Heart (tissue), 3 donors: ENCODE measurements around a stretch of chr21.

GRCh38 chr21:17783795-17784487 is 35.2 kb downstream of the C21orf91 start:
- RAMPAGE, long total RNA, 2 experiments, result no peak in any of the 2 experiments

- RAMPAGE, long total RNA, 2 experiments, result no peak in any of the 2 experiments
These were observed 25.7 kb downstream of the C21orf91 start for GRCh38 chr21:17793097-17794294.

GRCh38 chr21:17795007-17795657 is 24.0 kb downstream of the C21orf91 start:
- RAMPAGE, long total RNA, 2 experiments, result no peak in any of the 2 experiments

- RAMPAGE, long total RNA, 2 experiments, result no peak in any of the 2 experiments
These were observed 40.0 kb upstream of the TMPRSS15 start for GRCh38 chr21:18443448-18444077.

GRCh38 chr21:22342855-22343273 is 1344.7 kb downstream of the NCAM2 start:
- RAMPAGE, long total RNA, 2 experiments, result no peak in any of the 2 experiments

GRCh38 chr21:23968612-23969392 is 1638.5 kb downstream of the MRPL39 start:
- RAMPAGE, long total RNA, 2 experiments, result no peak in any of the 2 experiments

- RAMPAGE, long total RNA, 2 experiments, result no peak in any of the 2 experiments
These were observed 149.8 kb downstream of the MRPL39 start for GRCh38 chr21:25457377-25457935.

DNA sequence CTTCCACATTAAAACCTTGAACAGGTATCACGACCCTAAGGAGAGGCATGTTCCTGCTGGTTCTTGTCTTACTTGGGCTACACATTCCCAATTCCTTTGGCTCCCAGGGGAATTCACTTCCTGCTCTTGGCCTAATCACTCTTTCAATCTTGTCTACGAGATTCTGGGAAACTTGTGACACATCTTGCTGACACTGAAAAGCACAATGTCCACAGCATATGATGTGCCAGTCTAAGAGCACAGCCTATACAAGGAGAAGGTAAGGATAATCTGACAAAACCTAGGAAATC is 163.9 kb downstream of the GABPA start:
- RAMPAGE, long total RNA, 2 experiments, result no peak in any of the 2 experiments

DNA sequence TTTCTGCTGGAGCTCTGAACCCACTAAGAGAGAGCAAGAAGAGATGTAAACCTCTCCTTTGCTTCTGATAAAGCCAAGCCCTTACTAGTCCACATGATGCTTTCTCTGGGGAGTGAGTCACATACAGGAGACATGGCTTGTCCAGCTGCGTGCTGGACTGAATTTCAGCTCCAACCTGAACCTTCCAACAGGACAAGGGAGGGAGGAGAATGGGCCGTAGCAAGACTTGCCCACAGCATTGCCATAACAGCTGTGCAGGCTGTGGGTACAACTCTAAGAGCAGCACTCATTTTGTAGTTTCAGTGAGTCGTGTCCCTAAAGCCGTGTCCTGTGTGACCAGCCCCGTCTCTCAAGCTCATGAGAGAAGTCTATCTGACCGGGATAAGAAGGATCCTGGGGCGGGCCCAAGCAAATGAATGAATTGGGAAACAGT is 195.1 kb downstream of the GABPA start:
- RAMPAGE, long total RNA, 2 experiments, result no peak in any of the 2 experiments

DNA sequence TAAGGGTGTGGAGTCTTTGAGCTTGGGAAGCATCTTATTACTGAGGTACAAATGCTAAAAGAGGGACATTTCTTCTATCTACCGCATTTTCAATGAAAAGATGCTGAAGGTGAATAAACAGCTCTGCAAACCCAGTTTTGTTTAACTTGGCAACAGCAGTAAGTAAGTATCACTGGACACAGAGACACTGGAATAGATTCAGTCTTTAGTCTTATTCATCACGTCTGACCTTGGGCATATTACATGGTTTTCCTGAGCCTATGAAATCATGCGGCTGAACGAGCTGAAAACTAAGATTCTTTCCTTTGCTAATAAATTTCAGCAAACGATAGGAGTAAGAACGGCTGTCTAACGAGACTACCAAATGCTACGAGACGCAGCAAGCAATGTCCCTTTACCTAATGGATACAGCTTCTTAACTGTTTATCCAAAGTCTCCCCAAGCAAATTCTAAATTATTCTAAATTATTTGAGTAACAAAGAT is 207.4 kb downstream of the GABPA start:
- RAMPAGE, long total RNA, 2 experiments, result no peak in any of the 2 experiments

GRCh38 chr21:26167908-26168628 is 2.5 kb downstream of the APP start:
- RAMPAGE, long total RNA, 2 experiments, result no peak in any of the 2 experiments

DNA sequence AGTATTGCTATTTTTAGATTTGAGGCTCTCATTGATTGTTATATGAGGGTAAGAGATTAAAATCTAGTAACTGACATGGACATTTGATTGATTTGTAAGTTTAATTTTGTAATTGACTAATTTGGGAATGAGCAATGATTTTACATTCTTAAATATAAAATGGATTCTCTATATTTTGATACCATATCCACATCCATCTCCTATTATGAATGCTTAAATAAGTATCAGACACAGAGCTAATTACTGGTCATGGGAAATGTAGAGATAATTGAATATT is 120.4 kb downstream of the CYYR1 start:
- RAMPAGE, long total RNA, 2 experiments, result no peak in any of the 2 experiments

- RAMPAGE, long total RNA, 2 experiments, result no peak in any of the 2 experiments
These were observed 9.1 kb downstream of the CYYR1 start for GRCh38 chr21:26563862-26564555.

DNA sequence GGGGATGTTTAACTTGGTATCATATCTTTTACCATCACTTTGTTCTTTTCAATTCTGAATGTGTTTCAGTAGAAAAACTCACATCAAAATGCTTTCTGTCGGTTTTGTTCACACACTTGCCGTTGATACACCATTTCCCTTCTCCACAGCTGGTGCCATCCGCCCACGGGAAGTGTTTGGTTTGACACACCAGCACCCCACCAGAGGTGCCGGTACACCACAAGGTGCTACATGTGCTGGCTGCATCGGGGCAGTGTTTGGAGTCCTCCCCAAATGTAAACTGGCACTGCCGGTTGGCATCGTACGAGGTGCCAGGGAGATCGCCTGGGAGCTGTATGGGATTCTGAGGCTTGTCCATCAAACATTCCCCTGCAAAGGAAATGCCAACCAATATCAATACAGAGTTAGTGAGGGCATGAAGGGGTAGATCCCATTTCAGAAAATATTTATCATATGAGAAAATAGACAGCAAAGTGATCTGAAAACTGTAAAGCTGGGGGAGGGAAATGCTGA is 5.0 kb downstream of the ADAMTS1 start:
- RAMPAGE, long total RNA, 2 experiments, result no peak in any of the 2 experiments

DNA sequence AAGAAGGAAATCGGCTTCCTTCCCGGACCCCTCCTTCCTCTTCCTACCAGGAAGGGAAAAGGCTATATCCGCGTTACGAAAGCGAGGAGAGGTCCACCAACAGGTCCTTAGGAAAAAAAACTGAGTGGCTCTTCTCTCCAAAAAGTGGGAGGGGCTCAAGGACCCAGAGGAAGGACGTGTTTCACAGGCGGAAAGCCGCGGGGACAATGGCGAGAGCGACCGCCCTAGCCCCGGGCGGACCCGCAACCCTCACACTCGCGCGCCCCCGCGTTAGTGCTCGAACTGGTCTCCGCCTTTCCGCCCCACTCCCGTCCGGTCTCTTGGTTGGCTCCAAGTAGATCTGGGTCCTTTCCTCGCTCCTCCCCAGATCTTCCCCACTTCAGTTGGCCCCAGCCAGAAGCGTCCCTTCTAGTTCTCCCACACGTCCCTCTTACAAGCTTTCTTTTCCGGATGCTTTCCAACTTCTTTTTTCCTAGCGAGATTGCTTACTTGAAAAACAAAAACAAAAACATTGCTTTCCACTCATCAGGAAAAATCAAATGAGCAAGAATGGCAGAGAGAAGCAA is 1.3 kb upstream of the ADAMTS1 start:
- RAMPAGE, long total RNA, 2 experiments, result no peak in any of the 2 experiments

- RAMPAGE, long total RNA, 2 experiments, result no peak in any of the 2 experiments
These were observed 2.5 kb downstream of the ADAMTS5 start for GRCh38 chr21:26964174-26964942.

- RAMPAGE, long total RNA, 2 experiments, result no peak in any of the 2 experiments
These were observed 481.5 kb upstream of the ADAMTS5 start for GRCh38 chr21:27448415-27448769.

DNA sequence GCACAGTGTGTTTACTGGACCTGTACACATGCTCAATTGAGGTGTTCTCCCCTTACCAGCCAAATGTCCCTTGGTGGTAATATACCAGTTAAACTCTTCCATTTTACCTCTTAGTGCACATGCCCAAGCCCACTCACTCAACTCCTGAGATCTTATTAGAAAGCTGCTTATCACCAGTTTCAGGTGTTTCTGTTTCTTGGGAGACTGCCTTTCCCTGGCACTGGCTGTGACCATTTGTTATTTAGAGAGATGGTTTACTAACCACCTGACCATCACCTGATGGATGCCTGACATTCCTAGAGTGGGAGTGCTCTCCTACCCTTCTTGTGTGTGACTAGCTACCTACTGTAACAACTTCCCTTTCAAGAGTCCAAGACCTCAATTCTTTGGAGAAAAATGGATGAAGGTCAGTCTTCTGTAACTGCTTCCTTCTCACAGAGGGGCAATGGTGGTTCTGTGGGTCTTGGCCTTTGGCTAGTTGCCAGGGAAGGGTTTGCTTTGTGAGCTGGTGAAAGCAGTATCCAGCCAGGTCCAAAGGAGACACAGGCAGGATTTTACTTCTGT is 755.2 kb upstream of the ADAMTS5 start:
- RAMPAGE, long total RNA, 2 experiments, result no peak in any of the 2 experiments

DNA sequence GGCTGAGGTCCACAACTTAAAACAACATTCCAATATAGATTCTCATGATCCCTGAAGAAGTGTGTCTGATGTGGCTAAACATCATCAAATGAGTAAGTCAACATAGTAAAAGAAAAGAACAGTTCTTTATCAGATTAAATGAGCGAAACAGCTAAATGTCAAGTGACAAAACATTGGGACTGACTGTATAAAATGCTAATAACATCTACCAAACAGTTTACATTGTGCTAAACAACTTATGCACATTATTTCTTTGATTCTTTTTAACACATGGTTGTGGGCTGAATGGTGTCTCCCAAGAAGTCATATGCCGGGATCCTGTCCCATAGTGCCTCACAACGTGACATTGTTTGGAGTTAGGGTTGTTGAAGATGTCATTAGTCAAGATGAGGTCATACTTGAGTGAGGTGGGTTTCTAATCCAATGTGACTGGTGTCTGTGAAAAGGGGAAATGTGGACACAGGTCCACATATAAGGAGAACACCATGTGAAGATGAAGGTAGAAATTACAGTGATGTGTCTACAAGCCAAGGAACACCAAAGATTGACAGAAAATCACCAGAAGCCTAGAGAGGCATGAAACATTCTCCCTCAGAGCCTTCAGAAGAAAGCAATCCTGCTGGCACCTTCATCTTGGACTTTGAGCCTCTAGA is 345.9 kb downstream of the N6AMT1 start:
- RAMPAGE, long total RNA, 2 experiments, result no peak in any of the 2 experiments

- RAMPAGE, long total RNA, 2 experiments, result no peak in any of the 2 experiments
These were observed 86.9 kb downstream of the N6AMT1 start for GRCh38 chr21:28798203-28798659.